Stomach (tissue), 7 donors: ENCODE measurements around a stretch of chr1.

DNA sequence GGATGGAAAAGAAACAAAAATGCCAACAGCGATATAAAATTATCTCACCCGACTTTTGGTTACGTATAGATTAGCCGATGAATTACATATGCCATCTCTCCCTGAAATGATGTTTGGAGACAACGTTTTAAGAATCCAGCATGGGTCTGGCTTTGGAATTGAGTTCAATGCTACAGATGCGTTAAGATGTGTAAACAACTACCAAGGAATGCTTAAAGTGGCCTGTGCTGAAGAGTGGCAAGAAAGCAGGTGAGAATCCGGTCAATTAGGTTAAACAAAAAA, 5.0 kb downstream of the TIPRL start:
- PRO-cap: no peak
- RAMPAGE, long total RNA, 5 experiments: start-site peak on the plus strand in 2 of 5 experiments, centred at positions 134 to 154 of the sequence, 14 to 22 reads per replicate
- RRBS: no CpG with 5 or more reads among the region's 7 CpGs

GRCh38 chr1:168348431-168348644, 67.7 kb downstream of the TBX19 start:
- PRO-cap: no peak
- RAMPAGE, long total RNA, 5 experiments: no peak in any of the 5 experiments
- RRBS: no CpG with 5 or more reads among the region's 6 CpGs

GRCh38 chr1:168767825-168768383, 38.9 kb upstream of the DPT start:
- PRO-cap: no peak
- RAMPAGE, long total RNA, 5 experiments: no peak in any of the 5 experiments
- RRBS: no CpG with 5 or more reads among the region's 4 CpGs

GRCh38 chr1:168803925-168804560, 75.0 kb upstream of the DPT start:
- PRO-cap: no peak
- RAMPAGE, long total RNA, 5 experiments: no peak in any of the 5 experiments
- RRBS: no CpG with 5 or more reads among the region's 8 CpGs

DNA sequence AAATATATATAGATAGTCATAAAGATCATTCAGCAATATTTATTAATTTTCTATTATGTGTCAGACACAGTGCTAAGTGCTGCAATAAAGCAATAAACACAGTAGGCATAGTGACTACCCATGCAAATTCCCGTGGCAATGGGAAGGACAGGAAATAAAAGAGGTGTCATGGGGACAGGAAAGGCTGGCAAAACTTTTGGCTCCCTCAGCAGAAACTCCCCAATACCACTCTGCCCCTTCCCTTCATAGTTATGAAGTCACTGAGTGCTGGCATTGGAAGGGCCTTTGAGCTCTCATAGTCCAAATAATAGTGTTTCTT, 104.3 kb upstream of the DPT start:
- PRO-cap: no peak
- RAMPAGE, long total RNA, 5 experiments: no peak in any of the 5 experiments
- RRBS: no CpG with 5 or more reads among the region's 1 CpG

DNA sequence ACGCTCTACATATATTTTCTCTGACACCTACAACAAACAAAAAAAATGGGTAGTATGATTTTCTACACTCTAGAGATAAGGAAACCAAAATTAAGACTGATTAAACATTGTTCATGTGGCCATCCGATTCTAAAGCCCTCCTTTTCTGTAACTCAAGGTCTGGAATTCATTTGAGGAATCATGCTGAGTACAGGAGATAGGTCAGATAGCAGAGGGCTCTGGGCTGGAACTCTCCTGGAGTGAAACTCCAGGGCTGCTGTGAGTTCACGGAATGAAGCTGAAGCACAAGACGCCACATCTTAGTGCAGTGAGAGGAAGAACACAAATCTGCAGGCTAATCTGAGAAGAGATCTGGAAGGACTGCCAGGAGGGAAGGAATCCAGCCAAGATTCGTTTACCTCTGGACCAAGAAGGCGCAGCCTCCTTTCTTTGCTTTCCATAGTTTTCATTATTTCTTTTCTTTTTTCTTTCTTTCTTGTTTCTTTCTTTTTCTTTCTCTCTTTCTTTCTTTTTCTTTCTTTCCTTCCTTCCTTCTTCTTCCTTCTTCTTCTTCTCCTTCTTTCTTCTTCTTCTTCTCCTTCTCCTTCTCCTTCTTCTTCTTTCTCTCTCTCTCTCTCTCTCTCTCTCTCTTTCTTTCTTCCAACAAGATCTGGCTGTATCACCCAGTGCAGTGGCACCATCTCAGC, 74.8 kb upstream of the ATP1B1 start:
- PRO-cap: no peak
- RAMPAGE, long total RNA, 5 experiments: no peak in any of the 5 experiments
- RRBS: no CpG with 5 or more reads among the region's 6 CpGs

DNA sequence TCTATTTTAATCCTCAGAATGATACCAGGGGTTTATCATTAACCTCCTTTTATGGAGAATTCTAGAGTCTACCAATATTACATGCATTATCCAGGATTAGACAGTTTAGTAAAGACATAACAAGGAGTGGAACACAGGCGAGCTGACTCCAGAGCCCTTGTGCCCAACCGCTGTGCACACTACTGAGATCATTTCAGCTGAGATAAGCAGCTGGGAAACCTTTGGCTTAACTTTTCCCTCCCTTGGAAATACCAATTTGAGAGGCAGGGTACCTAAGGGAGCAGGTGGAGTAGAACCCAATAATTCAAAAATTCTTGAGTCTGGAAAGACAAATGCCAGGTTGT, 59.8 kb upstream of the ATP1B1 start:
- PRO-cap: no peak
- RAMPAGE, long total RNA, 5 experiments: no peak in any of the 5 experiments
- RRBS: no CpG with 5 or more reads among the region's 2 CpGs

DNA sequence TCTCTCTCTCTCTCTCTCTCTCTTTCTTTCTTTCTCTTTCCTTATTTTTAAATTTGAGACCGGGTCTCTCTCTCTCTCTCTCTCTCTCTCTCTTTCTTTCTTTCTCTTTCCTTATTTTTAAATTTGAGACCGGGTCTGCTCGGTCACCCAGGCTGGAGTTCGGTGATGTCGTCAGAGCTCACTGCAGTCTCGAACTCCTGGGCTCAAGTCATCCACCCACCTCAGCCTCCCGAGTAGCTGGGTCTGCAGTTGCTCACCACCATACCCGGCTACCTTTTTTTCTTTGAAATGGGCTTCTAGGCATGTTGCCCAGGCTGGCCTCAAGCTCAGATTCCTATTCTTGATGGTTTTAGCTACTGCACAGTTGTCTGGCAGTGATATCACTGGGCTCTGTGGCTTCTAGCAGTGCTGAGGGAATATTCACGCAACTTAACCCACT, 50.9 kb upstream of the ATP1B1 start:
- PRO-cap: no peak
- RAMPAGE, long total RNA, 5 experiments: no peak in any of the 5 experiments
- RRBS: no CpG with 5 or more reads among the region's 9 CpGs

DNA sequence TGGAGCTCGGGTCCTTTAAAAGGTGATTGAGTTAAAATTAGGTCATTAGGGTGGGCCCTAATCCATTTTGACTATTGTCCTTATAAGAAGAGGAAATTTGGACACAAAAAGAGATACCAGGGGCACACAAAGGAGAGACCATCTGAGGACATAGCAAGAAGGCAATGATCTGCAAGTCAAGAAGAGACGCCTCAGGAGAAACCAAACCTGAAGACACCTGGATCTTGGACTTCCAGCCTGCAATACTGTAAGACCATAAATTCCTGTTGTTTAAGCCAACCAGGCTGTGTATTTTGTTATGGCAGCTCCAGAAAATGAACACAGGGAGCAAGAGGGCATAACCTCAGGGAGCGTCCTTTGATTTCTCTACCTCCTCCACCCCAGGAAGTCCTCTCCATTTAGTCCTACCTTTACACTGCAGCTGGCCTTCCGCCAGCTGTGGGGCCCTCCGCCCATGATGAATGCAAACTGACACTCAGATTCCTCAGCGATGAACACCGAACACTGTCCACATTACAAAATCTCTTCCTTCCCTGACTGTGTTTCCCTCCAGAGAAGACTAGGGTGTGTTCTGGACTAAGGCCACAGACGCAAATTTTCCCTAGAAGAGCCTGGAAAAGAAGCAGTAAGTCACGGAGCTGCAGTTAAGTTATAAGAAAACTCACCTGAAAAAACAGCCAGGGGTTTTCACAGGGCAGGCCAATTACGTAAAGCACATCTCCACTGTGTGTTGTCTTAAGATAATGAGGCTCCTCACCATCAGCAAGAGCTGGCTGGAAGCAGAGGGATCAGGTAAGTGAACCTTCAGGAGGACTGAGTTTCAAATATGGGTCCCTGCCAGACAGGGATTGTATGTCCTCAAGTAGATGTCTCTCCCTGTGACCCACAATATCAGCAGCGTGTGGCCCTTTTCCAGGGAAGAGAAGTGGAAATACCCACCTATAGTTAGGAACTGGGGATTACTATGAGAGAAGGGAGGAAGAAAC, 46.5 kb upstream of the ATP1B1 start:
- PRO-cap: no peak
- RAMPAGE, long total RNA, 5 experiments: no peak in any of the 5 experiments
- RRBS: no CpG with 5 or more reads among the region's 11 CpGs

GRCh38 chr1:169107435-169107718, 887 bp downstream of the ATP1B1 start:
- PRO-cap: no peak
- RAMPAGE, long total RNA, 5 experiments: no peak in any of the 5 experiments
- RRBS: no CpG with 5 or more reads among the region's 5 CpGs

DNA sequence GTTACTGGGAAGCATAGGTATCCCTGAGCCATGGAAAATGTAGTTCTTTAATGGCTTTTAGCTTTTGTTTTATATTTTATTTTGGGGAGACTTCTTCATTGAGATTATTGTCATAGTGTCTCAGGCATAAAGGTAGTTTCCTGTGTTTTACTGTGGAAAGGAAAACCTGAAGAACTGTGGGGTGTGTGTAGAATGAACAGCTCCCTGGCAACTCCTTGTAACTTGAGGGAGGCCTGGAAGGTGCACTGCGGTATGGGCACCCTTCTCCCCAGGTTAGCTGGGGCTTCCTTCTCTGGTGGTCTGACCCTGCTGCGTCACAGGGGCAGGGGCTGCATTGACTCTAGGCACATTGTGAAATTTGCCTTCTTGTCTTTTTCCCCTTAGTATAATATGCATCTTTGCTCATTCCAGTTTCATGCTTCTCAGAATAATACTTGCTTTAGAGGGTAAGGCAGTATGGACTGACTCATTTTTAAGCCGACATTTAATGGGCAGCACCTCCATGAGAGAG, 1.8 kb downstream of the ATP1B1 start:
- PRO-cap: no peak
- RAMPAGE, long total RNA, 5 experiments: no peak in any of the 5 experiments
- RRBS: no CpG with 5 or more reads among the region's 3 CpGs

DNA sequence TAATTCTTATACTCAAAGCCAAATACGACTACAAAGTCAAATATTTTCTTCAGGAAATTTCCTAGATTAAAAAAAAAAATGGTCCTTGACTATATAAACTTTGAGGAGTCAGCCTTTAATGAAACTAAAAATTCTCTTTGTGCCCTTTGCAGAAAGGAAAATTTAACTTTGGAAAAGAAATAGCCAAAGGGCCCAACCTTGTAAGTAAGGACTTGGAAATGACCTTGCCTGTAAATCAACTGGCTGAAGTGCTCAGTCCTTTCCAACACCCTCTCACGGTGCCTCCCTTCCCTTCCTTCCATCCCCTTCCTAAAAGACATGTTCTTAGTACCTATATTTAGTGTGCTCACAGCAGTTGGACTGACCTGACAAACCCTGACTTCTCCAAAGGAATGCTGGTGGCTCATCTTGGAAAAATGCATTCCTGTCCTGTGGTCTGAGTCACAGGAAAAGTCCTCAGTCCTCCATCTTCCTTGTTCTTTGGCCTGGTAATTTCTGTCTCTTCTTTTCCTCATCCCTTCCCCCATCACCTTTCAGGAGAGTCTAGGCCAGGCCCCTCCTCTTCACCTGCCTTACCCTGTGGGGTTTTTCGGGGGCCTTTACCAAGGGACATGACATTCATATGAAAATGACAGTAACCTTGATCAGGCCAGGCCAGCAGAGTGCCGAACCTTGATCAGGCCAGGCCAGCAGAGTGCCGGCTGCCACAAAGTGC, 7.0 kb downstream of the ATP1B1 start:
- PRO-cap: unidirectional peak, minus-strand start at position 386 of the sequence
- RAMPAGE, long total RNA, 5 experiments: no peak in any of the 5 experiments
- RRBS: no CpG with 5 or more reads among the region's 5 CpGs

DNA sequence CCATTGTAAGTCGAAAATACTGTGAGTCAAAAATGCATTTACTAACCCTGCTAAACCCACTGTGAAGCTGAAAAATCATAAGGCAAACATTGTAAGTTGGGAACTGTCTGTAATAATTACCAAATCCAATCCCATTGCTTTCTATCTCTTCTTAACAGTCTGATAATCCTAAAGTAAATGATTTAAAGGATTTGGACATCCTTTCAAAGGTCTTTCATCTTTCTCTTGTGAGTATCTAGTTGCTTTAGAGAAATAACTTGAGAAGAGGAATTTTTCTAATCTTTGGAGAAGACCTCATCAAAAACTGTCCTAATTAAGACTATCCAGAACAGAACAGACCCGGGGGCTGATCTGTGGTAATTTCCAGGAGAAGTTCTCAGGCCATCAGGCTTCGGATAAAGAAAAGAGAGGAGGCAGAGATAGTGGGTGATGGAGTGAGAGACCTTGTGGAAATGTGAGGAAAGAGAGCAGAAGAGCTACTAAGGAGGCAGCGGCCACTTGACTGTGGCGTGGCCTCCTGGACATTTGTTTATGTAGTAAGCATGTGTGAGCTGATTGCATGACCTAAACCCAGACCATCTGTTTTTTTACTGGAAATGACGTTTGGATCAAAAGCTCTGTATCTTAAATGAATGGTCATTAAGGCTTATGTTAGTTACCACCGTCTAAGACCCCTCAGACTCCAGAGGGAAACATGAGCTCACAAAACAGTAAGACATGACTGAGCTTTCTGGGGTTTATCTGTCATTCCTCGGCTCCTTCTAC, 13.4 kb downstream of the ATP1B1 start:
- PRO-cap: no peak
- RAMPAGE, long total RNA, 5 experiments: start-site peak on the plus strand in 3 of 5 experiments, centred at positions 268 to 410 of the sequence, 6 to 50 reads per replicate
- RRBS: no CpG with 5 or more reads among the region's 8 CpGs

- PRO-cap: no peak
- RAMPAGE, long total RNA, 5 experiments: no peak in any of the 5 experiments
- RRBS: no CpG with 5 or more reads among the region's 6 CpGs
These were observed 26.8 kb downstream of the ATP1B1 start for GRCh38 chr1:169133301-169133590.

DNA sequence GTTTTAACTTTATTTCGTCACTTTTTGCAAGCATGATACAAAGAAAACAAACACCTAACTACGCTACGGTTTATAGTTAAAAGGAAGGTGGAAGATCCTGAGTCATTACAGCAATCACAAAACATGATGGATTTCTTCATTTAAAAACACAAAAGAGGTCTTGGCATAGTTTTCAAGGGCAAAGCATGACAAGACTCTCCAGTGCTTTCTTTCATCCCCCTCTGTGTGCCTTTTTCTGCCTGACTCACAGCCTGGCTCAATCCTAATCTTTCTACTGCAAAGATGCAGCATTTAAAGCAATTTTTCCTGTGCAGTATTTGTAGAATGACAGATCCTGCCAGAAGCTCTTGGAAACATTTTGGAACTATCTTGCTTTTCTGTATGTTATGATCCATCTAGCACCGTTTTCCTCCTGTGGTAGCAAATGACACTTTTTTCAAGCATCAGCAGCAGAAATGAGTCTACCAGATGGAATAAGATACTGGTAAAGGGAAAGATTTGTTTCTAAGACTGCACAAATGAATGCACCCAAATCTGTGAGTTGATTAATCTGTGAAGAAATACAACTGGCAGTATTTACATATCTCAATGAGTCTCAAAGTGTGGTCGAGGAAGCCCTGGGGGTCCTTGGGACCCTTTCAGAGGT, 974 bp upstream of the SLC19A2 start:
- PRO-cap: no peak
- RAMPAGE, long total RNA, 5 experiments: no peak in any of the 5 experiments
- RRBS: no CpG with 5 or more reads among the region's 5 CpGs

GRCh38 chr1:169765900-169766498, 28.7 kb downstream of the METTL18 start:
- PRO-cap: no peak
- RAMPAGE, long total RNA, 5 experiments: no peak in any of the 5 experiments
- RRBS: no CpG with 5 or more reads among the region's 5 CpGs

GRCh38 chr1:169865803-169866747, 27.6 kb downstream of the SCYL3 start:
- PRO-cap: no peak
- RAMPAGE, long total RNA, 5 experiments: start-site peak on the minus strand in 1 of 5 experiments, at chr1:169865679-169866248 at its widest, 22 reads per replicate
- RRBS: no CpG with 5 or more reads among the region's 4 CpGs

GRCh38 chr1:170146060-170146796, 469 bp downstream of the NTMT2 start:
- PRO-cap: no peak
- RAMPAGE, long total RNA, 5 experiments: no peak in any of the 5 experiments
- RRBS: no CpG with 5 or more reads among the region's 6 CpGs

GRCh38 chr1:170537234-170537639, 5.3 kb downstream of the GORAB start:
- PRO-cap: no peak
- RAMPAGE, long total RNA, 5 experiments: no peak in any of the 5 experiments
- RRBS: no CpG with 5 or more reads among the region's 1 CpG

DNA sequence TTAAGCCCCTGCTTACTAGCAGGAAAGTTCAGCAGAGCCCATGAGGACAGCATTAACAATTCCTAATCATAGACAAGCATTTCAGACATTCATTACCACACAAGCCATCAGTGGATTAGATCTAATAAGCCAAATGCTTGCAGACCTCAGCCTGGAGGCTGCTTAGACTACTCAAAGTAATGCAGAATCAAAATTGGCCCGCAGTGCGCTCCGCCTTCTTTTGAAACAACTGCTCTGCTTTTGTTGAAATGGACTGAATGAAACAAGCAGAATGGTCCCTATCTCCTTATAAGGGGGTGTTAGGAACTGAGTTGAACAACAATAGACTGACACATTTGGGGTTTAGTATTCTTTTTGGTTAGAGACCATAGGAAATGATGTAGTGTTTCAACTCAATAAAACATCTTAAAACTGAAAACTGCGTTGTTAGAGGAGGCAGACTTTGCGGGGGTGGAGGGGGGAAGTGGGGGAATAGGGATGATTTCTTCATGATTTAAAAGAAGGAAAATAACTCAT, 54.5 kb downstream of the GORAB start:
- PRO-cap: no peak
- RAMPAGE, long total RNA, 5 experiments: no peak in any of the 5 experiments
- RRBS: no CpG with 5 or more reads among the region's 5 CpGs